Parietal lobe (tissue), 2 donors: ENCODE measurements around a stretch of chr17.

DNA sequence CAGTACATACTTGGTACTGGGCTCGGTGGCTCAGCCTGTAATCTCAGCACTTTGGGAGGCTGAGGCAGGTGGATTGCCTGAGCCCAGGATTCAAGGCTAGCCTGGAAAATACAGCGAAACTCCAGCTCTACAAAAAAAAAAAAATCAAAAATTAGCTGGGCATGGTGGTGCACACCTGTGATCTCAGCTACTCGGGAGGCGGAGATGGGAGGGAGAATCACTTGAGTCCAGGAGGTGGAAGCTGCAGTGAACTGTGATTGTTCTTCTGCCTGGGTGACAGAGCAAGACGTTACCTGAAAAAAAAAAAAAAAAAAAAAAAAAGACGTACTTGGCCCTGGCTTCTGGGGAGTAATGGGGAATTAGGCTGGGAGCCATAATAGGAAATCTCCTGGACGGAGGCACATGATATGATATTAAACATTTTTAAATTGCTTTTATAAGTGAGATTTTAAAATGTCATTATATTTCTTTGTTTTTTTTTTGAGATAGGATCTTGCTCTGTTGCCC is 44.6 kb upstream of the ELAC2 start:
- RAMPAGE, long total RNA, result no peak

GRCh38 chr17:14834436-14834898 is 430.7 kb downstream of the PMP22 start:
- RAMPAGE, long total RNA, result no peak

GRCh38 chr17:15263037-15263862 is 1.9 kb downstream of the PMP22 start:
- RAMPAGE, long total RNA, result no peak

GRCh38 chr17:15399035-15399772 is 57.8 kb upstream of the TEKT3 start:
- RAMPAGE, long total RNA, result no peak

GRCh38 chr17:15433274-15433758 is 34.1 kb downstream of the CDRT4 start:
- RAMPAGE, long total RNA, result no peak

- RAMPAGE, long total RNA, result no peak
These were observed 21.1 kb upstream of the CDRT4 start for GRCh38 chr17:15488225-15489129.

- RAMPAGE, long total RNA, result no peak
These were observed 29.0 kb downstream of the TRIM16 start for GRCh38 chr17:15655024-15655663.

DNA sequence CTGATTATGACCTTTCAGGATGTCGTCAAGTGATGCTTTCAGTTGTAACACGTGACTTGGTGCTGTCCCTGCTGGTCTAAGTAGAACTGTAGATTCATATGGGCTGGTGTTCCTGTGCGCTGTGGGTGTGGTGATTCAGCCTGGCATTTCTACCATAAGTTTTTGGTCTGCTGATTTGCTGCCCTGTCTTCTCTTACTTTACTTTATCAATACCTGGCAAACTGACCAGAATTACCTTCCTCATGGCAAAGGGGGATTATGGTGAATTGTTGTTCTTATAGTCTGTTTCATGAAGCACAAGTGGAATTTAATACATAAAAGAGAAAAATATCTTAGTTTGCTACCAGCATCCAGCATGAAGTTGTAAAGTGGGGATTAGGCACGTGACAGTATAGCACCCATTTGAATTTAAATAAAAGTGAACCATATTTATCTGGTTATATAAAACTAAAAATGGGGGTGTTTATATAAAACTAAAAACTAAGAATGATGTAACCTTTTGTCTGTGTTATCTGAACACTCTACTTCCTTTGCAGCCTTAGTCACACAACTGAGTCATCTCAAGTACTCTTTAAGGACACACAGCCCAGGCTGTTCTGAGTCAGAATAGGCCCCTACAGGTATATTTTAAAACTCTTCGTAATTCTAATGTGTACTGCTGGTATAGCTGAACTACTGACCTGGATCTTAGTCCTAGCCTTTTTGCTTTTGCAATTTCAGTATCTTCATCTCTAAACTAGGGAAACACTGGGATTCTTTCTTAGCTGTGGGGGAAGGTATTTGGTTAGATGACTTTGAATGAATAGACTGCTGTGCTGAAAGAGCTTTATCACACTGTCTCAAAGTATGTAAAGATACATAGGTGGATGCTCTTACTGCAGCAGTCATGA is 28.3 kb downstream of the TTC19 start:
- RAMPAGE, long total RNA, result no peak

GRCh38 chr17:16032145-16032969 is 32.7 kb downstream of the TTC19 start:
- RAMPAGE, long total RNA, result no peak

- RAMPAGE, long total RNA, result no peak
These were observed 58.2 kb downstream of the TTC19 start for GRCh38 chr17:16057828-16058187.

DNA sequence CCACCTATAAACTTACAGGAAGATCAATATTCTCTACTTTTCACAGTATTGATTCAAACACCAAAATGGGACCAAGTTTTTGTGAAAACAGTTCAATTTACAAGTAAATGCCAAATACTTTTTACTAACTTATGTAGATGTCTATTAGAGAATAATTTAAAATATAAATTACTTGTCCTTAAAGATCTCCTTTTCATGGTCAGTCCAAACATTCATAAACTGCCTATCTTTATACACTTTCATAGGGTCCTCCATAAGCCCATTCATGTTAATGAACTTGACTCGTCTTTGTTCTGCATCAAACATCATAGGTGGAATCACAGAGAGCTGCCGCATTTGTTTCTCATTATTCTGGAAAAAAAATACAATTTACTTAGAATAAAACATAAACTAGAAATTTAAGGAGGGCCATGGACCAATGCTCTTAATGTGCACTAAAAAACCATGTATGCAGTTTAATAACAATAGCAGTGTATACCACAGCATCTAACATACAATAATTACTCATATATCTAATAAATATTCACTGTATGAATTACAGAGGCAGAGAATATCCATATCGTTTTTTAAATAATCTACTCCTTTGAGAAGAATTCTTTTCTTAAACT is 76.4 kb downstream of the NCOR1 start:
- RAMPAGE, long total RNA, result no peak

DNA sequence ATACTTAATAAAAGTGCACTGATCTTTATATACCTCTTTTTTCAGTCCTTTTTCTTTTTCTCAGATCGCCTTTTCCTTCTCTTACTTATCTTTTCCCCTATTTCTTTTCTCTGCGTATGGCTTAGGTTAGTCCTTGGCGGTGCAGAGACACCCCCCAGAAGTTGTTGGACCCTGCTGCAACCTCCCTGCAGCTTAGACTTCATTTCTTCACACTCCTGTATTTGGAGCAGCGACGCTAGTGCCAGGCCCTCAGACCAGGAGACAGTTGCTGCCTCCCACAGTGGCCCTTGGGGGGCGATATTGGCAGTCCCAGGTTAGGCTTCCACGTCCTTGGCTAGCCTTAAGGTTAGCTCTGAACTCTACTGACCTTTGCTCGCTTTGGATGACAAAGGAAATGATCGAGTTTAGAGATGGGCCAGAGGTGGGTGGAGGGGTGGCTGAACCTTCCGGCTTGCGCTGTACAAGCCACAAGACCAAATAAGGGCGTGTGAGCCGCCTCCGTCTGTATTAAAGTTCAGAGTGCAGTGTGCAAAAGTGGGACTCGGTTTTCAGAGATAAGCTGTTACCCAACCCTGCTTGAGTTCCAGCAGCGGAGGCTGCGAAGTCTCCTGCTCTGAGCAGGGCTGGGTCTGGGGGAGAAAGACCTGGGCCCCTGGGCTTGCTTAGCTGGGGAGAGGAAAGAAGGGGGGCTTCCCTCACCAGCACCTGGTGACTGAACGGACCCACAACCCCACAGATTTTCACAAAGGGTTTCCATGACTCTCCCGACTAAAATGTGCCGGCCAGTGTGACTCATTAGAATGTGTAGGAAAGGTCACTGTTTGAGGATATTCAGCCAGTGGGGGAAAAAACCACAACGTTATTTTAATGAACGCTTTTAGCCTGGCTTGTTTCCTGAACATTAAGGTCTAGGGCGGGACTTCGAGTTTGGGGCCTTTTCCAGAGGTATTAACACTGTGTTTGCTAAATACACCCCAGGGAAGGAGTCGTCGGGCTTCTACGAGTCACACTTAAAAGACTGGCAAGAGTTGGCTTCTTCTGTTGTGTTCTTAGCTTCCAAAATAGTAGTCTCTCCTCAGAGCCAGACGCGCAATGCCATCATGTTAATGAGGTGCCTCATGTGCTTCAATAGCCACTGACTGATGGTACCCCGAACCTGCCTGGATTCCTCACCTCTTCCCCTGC is 67.2 kb downstream of the CENPV start:
- RAMPAGE, long total RNA, result no peak

DNA sequence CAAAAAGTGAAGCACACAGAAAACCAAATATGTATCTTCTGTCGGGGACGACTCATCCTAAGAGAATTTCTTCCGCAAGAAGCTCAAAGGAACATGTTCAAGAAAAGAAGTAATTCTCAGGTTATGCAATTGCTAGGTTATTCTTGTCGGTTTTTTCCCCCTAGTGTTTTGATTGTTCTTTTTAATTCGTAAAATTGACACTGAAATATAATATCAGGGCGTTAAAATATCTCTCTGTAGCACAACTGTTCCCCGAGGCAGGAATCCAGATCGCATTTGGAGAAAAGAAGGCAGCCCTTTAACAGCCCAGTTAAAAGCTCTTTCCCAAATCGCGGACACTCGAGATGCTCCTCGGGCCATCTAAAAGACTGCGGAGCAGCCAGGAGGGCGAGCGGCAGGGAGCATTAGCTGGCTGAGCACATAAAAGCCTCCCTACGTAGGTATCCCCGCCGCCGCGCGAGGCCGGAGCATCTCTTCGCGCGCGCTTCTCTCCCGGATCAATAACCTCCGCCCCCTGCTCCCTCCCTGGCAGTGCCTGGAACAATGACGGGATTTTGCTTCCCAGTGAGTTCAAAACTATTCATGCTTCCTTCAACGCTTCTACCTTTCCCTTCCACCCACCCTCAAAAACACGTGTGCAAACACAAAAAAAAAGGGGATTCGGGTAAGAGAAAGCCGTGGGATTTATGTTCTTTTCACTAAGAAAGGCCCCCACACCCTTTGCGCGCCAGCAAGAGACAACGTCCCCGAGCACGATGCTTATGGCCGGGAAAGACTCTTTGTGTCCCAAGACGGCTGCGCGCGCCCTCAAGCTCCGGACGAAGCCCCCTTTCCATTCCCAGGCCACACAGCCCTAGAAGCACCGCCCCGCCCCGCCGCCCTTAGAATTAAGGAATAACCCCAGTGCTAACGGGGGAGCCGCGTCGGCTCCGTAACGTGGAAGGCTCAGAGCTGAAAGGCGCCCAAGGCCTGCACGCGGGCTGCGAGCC is 1.0 kb downstream of the CENPV start:
- RAMPAGE, long total RNA, result no peak

GRCh38 chr17:16436051-16436947 is 20.9 kb downstream of the TRPV2 start:
- RAMPAGE, long total RNA, result no peak

- RAMPAGE, long total RNA, result no peak
These were observed 20.1 kb upstream of the ZNF287 start for GRCh38 chr17:16588811-16589771.

DNA sequence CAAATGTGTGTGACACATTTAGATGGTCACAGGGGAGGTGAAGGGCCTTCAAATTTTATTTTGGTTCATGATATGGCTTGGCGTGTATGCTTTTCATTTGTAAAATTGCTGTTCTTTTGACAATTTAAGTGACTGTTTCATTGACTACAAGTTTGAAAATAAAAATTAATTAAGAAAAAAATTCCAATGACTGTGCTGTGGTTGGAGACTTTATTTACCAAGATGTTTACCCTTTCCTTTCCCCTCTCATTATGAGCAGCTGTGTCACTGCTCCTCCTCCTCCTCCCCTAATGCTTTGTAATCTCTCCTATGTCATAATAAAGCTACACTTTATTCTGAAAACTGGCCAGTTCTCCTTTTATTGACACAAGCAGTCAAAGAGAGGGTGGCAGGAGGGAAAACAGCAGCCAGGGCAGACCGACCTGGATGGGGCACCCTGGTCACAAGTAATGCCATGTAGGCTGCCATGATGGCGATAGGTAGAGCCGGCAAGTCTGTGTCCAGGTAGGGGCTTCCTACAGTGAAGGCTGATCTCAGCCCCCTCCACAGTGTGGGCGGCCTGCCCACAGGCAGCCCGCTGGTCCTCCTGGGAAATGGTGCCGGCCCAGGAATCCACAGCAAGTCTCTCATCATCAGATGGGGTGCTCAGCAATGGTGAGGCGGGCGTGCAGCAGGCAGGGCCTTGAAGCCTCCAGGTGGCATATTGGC is 49.2 kb downstream of the TNFRSF13B start:
- RAMPAGE, long total RNA, result no peak

- RAMPAGE, long total RNA, result no peak
These were observed 1.7 kb upstream of the TNFRSF13B start for GRCh38 chr17:16973505-16974110.

GRCh38 chr17:17014640-17015140 is 27.6 kb upstream of the MPRIP start:
- RAMPAGE, long total RNA, result no peak

DNA sequence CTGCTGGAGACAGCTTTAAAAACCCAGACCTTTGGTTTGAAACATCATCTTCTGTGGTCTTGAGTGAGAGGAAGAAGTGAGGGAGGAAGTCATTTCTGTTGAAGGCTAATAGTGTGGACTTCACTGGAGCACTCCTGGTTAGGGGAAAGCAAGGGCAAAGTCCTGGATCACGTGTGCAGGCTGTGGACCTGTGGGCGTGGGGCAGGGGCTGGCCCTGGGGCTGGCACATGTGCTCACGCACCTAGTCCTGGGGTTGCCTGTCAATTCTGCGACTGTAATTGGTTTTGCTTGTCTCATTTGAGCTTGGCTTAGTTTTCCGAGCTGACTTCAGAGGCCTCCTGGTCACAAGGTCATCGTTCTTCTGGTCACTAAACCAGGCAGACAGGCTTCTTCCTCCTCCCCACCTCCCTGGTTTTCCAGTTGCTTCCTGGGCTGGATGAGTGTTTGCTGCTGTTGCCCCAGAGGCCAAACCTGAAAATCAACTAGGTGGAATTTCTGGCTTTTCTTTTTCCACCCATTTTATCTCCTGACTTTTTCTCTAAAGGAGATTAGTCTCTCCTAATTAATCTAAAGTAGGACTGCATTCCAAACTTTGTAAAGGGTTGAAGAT is 36.1 kb downstream of the MPRIP start:
- RAMPAGE, long total RNA, result no peak

GRCh38 chr17:17098548-17099214 is 56.4 kb downstream of the MPRIP start:
- RAMPAGE, long total RNA, result no peak